SEM (cell line): ENCODE measurements around a stretch of chr14.

DNA sequence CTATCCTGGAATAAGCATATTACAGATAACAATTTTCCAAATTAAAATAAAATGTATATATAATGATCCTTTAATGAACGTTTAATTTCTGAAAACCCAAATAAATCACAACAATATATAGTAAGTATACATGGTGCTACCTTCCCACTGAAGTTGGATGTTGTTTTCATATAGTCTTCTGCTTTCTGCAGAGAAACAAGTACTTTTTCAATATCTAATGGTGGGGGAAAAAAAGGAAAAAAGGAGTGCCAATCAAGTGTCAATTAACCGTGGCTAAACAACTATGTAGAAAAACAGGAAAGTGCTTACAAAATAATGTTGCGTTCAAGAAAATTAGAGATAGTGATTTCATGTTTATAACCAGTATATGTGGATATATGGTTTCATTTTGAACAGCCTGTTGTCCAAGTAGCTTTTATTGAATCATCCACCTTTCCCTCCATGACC is 19.3 kb downstream of the NEMF start:
- PRO-cap = no peak

GRCh38 chr14:49840545-49840942 is 12.0 kb downstream of the NEMF start:
- PRO-cap = no peak

GRCh38 chr14:49857404-49857866 is 4.8 kb upstream of the NEMF start:
- PRO-cap = unidirectional peak, plus-strand start at chr14:49857727

DNA sequence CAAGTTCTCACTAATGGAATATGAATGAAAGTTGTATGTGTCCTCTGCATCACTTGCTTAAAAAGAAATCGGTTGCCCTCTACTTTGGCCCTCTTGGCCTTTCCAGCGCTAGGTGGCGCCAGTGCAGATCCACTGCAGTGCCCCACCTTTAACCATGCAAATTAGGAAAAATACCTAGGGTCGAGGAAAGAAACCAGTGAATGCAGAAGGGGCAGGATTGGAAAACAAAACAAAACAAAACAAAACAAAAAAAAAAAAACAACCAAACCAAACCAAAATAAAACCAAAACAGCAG is 12.8 kb upstream of the NEMF start:
- PRO-cap = no peak

DNA sequence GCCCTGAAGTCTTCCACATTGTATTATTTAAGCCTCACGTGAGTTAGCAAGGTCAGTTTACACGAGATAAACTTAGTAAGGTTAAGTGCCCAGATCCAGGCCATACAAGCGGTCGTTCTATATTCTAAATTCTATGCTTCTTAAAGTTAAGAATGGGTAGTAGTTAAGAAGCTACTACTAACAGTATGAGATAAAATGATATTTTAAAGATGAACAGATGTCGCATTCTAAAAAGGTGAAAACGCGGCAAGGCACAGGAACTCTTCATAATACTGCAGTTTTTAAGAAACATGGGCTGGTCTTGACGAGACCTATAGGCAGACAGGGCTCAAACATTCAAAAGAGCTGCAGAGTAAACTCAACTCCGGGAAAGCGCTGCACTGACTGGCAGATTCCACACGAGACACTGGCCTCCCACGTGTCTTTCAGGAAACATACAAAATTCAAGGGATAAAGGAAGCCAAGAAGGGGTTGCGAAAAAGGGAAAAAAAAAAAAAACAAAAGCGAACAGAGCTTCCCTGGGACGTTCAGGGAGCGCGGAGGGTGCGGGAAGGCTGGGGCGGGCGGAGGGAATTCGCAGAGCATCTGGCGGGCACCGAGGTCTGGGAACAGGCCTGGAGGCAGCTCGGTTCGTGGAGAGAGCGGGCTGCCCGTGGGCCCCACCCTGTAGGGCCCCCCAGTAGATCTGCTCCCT is 636 bp upstream of the ARF6 start:
- PRO-cap = bidirectional peak, plus-strand start at position 350 of the sequence, minus-strand start at position 274 of the sequence; bidirectional peak, plus-strand start at position 577 of the sequence, minus-strand start at position 672 of the sequence

GRCh38 chr14:49971224-49971923 is 78.5 kb downstream of the ARF6 start:
- PRO-cap = unidirectional peak, plus-strand start at chr14:49971418

- PRO-cap = no peak
These were observed 80.0 kb downstream of the ARF6 start for GRCh38 chr14:49972774-49973396.

GRCh38 chr14:49987207-49987673 is 94.4 kb downstream of the ARF6 start:
- PRO-cap = no peak

DNA sequence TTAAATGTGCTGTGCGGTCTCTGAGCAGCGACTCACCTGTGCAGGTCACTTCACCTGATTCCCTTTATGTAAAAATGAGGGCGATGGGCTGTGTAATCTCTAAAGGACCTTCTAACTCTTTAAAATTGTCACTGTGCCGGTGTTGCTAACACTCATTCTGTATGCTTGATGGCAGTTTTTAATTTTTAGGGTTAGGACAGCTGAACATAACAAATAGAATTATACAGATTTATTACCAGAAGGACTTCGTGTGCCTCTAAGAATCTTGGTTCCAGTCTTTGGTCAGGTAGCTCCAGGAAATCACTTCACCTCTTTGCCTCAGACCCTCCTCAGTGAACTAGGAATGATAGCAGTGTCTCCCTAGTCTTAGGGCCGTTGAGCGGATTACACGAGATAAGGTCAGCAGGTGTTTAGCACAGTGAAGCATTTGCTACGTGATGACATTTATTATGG is 919 bp downstream of the DMAC2L start:
- PRO-cap = no peak

DNA sequence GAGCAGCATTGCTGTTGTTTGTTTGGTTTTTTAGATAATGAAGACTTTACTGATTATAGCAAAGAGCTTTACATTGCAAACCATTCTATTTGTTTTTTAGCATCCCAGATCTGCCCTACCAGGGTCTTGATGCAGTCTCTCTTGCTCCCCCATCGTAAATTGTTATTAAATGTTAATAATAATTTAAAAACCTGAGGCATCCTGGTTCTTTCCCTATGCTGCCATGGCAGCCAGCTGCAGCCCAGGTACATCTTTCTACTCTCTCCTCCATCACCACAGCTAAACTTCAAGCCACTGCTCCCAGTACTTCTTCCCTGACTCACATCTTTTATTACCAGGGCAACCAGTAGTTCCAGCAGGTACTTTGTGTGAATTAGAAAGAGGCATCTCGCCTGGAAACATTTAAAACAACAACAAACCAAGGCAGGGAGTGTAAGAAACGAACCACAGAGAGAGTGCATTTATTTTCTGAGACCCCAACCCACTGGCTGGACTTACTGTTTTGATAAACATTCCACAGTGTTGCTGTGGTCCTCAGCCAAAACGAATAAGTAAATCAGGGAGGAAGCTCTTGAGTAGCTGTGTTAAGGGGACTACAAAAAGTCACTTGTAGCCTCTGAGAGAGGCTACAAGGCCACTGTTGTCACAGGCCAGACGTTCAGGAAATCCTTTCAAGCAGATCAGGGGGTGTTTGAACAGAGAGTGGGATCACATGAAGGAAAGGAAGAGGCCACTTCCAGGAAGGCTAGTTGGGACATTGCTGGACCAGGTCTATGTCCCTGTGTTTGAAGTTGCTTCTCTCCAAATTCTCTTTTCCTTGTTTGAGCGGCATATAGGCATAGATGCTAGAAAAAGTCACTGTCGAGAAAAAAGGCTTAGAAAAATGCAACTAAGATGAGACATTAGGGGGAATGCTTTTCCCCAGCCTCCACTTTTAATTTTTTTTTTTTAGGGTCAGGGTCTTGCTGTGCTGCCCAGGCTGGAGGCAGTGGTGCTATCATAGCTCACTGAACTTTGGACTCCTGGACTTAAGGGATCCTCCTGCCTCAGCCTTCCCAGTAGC is 33.7 kb downstream of the DMAC2L start:
- PRO-cap = no peak

DNA sequence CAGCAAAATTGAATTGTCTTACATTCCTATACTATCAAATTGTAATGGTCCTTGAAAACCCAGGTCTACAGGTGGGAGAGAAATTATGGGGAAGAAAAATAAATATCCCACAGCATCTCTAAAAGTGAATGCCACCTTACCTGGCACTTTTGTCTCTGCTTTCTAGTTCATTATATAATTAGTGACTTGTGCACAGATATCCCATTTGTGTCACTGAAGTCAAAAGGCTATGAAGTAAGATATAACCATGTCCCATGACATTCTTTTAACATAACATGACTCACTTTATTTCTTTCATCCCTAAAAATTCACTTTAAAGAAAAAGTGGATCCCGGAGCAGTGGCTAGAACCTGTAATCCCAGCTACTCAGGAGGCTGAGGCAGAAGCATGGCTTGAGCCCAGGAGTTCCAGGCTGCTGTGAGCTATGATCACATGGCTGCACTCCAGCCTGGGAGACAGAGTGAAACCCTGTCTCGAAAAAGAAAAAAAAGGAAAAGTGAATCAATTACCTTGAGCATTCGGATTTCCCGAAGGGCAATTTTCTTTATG is 1.4 kb downstream of the CDKL1 start:
- PRO-cap = no peak

DNA sequence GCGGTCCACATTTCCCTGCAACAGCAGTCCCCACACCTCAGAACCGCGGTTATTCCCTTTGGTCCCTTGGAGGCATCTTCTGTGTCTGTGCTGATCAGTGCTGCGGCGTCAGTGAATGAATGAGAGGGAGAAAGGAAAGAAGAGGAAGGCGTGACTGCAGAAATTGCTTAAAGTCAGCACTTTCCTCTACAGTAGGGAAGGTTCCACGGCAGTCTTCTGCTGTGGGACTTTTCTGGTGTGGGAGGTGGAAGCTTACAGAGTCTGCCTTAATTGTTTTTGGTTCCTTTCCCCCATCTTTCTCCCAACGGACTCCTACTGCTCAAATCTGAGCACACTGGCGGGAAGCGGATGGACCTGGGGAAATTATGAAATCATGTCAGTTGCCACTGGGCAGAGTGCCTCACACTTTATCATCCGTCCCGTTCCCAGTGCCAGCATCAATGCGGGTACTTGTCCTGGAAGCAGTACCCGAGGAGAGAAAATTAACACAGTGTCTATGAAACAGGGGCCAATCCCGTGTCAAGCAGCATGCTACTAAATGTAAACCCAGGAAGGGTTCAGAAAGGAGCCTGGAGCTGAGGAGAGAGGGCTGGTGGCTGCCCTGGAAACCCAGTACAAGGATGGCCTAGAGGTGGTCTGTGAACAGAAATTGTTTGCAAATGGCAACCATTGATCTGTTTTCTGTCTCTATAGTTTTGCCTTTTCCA is 654 bp upstream of the CDKL1 start:
- PRO-cap = bidirectional peak, plus-strand start at position 93 of the sequence, minus-strand start at position 89 of the sequence; bidirectional peak, plus-strand start at position 403 of the sequence, minus-strand start at position 336 of the sequence; bidirectional peak, plus-strand start at position 425 of the sequence, minus-strand start at position 430 of the sequence

DNA sequence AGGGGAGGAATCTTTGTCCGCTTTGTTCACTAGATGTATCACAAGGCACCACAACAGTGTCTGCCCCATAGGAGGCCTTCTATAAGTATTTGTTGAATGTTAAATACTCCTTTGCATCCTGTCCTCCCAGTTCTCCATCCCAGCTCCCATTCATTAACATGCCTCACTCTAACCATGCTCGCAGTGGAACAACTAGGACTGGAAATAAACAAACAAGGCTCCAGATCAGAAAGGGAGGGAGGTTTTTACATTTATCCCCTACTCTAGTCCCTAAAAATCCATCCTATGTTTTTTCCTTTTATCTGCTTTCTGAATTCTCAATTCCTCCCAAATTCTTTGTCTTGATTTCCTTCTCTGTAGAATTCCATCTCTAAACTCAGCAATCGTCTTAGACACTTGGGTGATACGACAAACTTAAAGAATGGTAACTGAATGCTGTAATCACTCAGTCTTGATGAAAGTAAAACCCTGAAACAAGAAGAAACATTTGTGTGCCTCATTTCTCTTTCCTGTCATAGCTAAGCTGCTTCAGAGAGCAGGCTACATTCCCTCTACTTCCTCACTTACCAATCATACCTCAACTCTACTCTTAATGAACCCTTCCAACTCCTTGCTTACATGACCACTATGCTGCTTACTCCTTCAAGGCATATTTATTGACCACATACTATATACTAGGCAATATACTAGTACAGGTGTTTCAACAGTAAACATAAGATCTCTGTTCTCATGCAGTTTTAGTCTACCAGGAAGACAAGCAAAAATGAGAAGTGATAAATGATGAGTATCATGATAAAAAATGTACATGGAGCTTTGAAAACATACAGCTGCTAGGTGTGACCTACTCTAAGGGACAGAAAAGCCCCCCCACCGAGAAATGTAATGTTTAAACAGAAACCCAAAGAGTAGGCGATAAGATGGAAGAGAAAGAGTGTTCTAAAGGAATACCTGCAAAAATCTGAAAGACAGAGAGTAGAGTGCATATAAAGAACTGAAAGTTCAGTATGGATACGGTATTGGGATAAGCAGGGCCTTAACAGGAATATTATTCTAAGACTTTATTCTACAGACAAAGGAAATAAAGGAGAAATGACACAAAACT is 8.3 kb downstream of the MAP4K5 start:
- PRO-cap = no peak

GRCh38 chr14:50754189-50755085 is 76.5 kb downstream of the NIN start:
- PRO-cap = no peak

GRCh38 chr14:50763372-50764190 is 67.4 kb downstream of the NIN start:
- PRO-cap = no peak

DNA sequence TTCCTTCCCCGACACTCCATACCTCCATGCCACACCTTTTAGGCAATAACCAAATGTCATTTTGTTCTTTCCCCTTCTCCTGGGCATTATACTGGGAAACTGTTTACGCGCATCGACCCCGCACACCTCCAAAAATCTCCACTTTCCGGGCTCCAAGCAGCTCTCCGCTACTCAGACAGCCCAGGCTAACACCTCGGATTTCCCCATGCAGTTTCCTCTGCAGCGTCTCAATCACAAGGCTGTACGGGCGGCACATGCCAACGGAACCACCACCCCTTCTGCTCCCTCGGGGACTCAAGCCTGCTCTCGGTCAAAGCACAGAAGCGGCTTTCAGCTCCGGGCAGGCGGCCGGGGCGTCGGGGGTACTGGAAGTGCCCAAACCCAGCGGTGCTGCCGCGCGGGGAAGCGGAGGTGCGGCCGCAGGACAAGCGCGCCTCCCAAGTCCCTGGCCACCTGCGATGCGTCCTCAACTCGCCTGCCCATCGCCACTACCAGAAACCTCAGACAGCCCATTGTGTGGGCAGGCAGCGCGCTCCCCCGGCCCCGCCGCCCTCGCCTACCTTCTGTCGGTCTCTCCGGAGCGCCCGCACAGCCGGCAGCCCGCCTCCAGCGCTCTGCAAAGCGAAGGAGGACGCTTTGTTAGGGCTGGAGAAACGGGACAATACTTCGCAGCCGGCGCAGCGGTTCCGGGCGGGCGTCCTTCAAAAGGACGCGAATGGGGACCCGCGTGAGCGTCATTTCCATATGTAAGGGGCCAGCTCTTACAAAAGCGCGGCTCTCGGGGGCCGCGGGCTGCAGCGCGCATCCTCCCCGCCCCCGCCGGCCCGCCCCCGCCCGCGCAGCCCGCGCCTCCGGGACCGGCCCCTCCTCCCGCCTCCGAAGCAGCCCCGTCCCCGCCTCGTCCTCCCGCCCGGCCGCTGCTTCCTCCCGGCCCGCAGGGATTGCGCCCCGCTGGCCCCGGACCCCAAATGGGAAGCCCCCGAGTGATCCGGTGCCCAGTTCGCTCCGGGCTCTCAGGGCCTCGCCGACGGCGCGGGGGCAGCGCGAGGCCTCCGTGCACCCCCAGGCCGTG is 722 bp downstream of the NIN start:
- PRO-cap = bidirectional peak, plus-strand start at position 318 of the sequence, minus-strand start at position 219 of the sequence; bidirectional peak, plus-strand start at position 890 of the sequence, minus-strand start at position 717 of the sequence

DNA sequence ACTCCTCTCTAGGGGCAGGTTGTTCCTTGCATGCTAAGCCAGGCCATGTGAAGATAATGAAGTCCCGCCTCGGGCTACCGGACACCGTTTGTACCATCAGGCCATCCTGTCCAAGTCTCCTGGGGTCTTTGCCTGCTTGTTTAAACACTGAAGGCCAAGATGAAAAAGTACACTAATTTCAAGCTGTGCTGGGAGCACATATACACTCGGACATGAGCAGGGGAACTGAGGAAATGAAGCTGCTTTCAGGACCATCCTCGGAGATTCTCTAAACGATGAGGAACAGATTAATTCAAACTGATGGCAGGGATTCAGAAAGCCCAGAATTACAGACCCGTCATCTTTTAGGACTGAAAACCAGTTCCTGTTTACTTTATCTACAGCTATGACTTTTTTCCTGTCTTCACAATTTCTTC is 6.3 kb upstream of the ABHD12B start:
- PRO-cap = no peak

DNA sequence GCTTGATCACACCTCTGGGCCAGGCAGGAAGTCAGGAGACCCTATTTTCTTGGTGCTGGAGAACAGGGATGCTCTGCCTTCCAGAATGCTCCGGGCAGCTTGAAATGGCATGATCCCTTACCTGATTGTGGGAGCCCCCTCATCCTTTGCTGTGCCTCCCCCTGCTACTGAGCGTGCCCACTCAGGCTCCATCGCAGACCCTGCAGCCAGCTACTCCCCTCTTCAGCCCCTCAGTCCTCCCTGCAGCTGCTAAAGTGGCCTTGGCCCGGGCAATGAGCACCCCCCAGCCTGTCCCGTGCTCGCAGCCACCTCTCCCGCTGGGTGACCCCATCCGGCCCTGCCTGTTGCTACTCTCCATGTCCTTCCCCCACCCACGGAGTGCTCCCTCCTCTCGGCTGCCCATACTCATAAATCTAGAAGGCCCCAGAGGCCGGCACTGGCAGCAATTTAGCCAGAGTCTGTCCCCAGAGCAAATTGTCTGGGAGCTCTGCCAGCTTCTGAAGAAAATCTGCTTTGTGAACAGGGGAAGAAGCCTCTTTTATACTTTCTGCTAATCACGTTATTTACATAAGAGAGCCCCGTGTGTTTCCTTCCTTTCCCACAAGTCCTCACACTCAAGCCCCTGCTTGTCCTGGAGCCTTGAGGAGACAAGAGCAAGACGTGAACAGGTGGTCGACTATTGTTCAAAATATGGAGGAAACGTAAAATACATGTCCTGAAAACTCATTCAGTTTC is 143.7 kb upstream of the FRMD6 start:
- PRO-cap = no peak

GRCh38 chr14:51573235-51573475 is 78.6 kb upstream of the FRMD6 start:
- PRO-cap = no peak

DNA sequence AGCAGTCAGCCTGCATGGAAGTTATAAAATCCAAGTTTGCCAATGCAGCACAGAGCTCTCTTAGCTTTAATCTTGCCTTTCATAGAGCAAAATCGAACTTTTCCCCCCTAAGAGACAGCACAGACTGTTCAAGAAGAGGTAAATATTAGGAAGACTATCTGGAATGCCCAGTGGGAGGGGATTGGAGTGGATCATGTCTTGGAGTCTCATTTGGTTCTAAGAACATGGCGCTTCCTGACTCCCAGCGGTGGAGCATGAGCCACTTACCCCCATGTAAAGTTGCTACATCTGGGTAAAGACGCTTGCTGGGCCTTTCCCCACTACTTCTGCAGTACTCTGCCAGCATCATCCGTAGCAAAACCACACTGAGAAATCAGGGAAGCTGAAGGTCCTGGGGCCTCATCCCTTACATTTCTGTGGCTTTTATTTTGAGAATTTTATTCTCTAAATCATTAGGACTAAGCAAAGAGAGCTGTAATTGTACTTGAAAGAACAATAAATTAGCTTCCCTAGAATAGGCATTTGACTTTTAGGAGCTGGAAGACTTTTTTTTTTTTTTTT is 20.8 kb downstream of the GNG2 start:
- PRO-cap = no peak